Right ventricle myocardium (tissue), 1 donor: ENCODE data around the genes PBX2, PSMB8, HLA-DMA and SLC39A7.

DNA sequence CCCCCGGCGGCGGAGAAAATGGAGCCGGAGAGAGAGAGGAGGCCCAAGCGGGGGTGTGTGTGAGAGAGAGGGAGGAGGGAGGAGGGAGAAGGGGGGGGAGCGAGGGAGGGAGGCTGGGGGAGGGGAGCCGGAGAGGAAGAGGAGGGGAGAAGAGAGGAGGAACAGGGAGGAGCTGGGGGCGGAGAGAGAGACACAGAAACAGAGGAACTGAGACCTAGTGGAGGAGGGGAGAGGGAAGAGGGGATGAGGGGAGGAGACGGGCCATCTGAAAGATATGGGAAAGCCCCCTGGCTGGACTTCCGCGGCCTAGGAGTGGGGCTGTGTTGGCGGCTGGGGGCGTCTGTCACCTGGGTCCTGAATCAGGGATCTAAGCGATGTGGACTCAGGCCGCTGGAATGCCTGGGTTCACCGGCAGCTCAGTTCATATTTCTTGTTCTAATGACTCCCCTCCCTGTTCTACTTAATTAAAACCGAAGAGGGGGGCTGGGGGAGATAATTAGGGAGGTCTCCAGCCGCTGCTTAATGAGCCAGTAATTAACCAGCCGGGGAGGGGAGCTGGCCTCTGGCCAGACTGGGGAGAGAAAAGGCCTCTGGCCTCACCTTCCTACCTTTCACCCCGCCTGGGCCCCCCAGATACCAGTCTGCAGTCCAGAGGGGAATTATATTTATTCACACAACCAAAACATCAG is at the start of gene PBX2:
TSS of gene PBX2 (minus strand) at position 84 of the 689 bp plus-strand sequence.
- PRO-cap, 2 experiments: peak in 2 of 2 experiments; most common plus-strand start position 164 of the sequence (in 1); most common minus-strand start position 61 of the sequence (in 2)

DNA sequence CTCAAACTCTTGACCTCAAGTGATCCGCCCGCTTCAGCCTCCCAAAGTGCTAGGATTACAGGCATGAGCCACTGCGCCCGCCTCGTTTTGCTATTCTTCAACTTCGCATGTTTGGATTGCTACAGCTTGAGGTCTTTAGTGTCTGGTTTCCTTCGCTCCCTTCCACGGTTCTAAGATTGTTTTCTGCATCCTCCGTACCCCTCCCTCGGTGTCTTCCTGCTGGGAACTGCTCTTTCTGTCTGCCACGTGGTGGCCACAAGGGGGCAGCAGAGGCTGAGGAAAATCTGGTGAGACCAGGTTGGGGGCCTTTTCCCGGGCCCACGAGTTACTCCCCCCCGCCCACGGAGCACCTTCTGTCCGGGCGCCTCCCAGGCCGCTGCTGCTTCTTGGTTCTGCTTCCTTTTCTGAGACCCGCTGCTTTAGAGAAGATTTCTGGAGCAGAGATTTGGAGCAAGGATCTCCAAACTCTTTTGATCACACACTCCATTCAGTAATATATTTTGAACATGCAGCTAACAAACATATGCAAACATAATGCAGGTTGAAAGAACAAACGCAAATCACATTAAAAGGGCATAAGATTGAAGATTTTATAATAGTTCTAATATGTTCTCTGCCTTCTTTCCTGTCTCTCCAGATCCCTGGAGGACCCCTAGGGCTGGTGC is 21.1 kb upstream of the NOTCH4 start:
- PRO-cap, 2 experiments: peak in 2 of 2 experiments; most common plus-strand start position 349 of the sequence (in 2); most common minus-strand start position 172 of the sequence (in 1)

- PRO-cap, 2 experiments: no peak in any of the 2 experiments
Measured at GRCh38 chr6:32437056-32437892, 2.4 kb upstream of the HLA-DRA start.

- PRO-cap, 2 experiments: peak in 2 of 2 experiments; most common plus-strand start chr6:32460032 (in 1); most common minus-strand start chr6:32459970 (in 2)
Measured at GRCh38 chr6:32459822-32460127, 20.1 kb downstream of the HLA-DRA start.

GRCh38 chr6:32473398-32474127 is 33.9 kb downstream of the HLA-DRA start:
- PRO-cap, 2 experiments: no peak in any of the 2 experiments

GRCh38 chr6:32609331-32610605 is 20.1 kb upstream of the HLA-DRB1 start:
- PRO-cap, 2 experiments: no peak in any of the 2 experiments

DNA sequence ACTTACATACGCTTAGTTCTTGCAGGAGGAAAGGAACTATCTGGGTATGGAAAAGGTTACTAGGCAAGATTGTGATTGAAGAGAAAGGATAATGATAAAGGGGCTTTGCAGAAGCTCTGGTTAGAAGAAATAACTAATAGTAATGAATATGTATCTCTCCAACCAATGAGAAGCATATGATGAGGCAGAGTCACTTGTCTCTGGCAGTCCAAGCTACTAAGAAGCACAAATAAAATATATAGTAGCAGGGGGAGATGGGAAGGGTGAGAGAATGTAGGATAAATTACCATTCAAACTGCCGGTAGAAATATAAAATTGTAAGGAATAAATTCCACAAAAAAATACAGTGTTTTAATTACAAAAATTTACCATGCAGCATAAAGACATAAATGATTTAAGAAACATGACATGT is 23.8 kb upstream of the HLA-DQB1 start:
- PRO-cap, 2 experiments: no peak in any of the 2 experiments

DNA sequence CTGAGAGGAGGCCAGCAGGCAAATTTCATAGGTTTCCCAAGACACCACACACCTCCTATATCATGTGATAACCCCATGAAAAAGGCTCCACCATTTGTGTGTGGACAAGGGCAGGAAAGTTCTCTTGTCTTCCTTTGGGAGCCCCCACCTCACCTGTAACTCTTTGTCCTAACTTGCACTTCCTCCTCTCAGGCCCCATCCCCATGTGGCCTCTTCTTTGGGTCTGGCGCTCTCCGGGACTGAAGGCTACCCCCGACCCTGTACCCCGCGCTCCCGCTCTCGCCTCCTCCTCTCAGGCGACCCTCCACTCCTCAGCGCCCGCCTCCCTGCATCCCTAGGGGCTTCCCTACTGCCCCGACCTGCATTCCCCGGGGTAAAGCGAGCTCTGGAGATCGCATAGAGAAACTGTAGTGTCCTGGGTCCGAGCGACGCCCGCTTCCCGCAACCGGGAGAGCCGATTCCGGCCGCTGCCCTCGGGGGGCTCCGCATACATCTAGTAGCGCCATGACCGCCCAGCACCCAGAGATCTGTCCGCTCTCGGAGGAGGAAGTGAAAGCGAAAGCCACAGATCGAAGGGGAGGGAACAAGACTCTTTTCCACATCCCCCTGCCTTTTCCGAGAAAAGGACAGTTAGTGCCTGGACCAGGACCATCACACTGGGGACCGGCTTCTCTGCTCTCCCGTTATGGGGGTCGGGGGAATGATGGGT is at the start of gene PSMB8:
TSS of gene PSMB8 (minus strand) at position 557 of the 709 bp plus-strand sequence.
- PRO-cap, 2 experiments: peak in 2 of 2 experiments; most common plus-strand start position 629 of the sequence (in 2); most common minus-strand start position 529 of the sequence (in 1)

- PRO-cap, 2 experiments: no peak in any of the 2 experiments
Measured at GRCh38 chr6:32866844-32867272, 12.9 kb downstream of the PSMB9 start.

DNA sequence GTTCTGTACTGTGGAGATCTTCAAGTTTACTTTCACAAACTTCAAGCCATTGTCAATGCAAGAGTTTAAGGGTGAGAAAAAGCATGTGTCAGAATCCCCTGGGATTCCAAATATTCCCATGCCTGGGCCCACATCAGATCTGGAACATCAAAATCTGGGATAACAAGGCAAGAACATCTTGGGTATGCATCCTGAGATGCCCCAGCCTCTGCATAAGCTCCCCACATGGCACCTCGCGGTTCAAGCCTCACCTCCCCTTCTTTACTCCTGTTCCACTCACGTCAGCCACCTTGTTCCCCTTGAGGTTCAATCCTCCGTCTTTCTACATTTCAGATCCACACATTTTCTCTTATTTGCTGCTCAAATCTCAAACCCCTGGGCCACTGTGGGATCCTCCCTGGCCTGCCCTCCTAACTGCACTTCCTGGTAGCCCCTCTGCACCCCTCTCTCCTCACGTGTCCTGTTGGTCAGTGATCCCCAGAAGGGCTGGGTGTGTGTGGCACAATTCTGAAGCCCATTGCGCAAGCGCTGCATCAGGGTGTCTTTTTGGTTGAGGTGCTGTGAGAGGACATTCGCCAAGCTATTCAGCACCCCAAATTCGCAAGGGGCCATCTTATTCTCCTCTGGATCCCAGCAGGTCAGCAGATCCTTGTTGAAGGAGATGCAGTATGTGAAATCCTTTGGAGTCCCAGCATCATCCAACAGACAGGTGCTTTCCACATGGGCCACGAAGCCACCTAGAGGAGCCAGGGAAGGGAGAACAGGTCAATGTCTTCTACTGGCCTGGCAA is 2.4 kb downstream of the HLA-DMB start:
- PRO-cap, 2 experiments: no peak in any of the 2 experiments

GRCh38 chr6:32952463-32953499 is at the start of gene HLA-DMA:
TSS of gene HLA-DMA (minus strand) at chr6:32953097.
- PRO-cap, 2 experiments: peak in 2 of 2 experiments; most common minus-strand start chr6:32953096 (in 2)

GRCh38 chr6:32974445-32974886 is 6.1 kb downstream of the BRD2 start:
- PRO-cap, 2 experiments: no peak in any of the 2 experiments

DNA sequence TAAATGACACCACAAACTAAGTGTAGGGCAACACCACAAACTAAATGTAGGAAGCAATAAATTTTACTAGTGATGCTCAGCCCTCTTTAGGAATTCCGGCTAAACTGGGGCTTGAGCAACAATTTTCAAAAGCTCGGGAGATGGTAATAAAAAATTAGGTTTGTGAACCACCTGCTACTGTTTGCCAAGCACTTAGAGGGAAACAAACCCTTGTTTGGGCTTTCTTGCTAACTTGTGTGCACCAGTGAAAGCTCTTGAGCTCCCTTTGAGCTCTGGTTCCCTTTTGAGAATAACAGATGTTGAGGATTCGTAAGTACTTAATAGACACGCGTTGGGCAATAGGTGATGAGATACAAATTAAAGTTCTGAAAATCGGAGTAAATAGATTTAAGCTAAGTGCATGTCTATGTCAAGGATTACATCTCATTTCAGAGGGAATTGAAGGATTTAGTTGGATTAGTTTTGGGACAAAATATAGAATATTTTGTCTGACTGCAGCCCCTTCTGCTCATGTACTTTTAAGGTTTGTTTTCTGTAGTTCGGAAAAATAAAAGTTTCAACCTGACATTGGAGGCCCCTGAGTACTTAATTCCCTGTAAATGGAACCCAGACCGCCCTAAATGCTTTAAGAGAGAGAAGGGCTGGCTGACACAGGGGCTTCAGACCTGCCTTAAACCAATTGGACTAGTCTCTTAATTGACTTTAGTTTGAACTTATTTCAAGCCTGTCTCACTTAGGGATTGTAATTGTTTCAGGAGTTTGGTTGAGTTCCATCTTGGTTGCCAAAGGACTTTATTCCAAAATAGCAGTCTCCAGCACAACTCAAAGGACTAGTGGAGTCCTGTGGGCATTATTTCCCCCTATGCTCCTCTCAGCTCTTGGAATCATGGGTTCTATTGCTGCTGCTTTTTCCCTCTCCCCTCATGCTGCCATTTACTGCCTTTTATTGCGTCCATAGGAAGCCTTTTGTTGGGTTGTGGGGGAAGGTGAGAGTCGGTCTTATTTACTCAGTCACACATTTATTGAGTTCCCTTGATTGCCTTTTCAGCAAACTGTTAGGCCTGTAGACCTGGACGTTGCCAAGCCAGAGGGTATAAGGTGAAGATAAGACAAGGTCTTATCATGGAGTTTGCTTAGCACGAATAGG is 14.3 kb downstream of the BRD2 start:
- PRO-cap, 2 experiments: no peak in any of the 2 experiments

- PRO-cap, 2 experiments: peak in 2 of 2 experiments; most common minus-strand start chr6:33028697 (in 2)
Measured at GRCh38 chr6:33028351-33028835, 19.0 kb upstream of the HLA-DOA start.

DNA sequence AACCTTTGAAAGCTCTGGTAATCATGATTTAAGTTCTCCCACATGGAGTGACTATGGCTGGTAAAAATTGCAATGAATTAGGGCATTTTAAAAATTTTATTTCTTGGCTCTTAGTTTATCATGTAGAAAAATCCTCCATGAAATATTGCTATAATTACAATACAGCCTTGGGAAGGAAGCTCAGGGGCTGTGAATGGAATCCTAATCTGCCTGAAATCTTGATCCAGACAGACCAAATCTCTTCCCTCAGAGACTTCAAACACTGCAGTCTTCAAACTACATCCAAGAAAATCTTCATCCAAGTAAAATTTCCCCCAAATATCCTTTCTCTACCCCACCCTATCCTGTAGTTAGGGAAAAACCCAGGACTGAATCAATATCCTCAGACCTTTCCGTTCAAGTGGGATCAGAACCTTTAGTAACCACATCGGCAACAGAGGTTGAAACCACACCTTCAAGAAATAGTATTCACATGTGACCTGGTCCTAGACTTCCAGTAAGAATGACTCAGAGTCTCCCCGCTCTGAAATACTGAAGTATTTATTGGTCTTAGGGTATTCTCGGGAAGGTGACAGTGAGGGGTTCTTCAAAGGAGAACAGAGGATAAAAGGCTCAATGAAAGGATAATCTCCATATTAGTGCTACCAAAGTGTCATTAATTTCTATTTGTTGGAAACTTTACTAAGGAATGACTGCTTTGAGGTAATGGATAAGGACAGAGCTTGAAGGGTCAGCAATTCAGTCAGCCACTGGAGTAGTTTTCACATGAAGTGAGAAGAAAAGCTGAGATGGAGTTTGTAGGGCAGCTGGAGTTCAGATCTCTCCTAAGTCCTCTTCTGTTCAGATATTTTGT is 11.1 kb upstream of the HLA-DPB1 start:
- PRO-cap, 2 experiments: no peak in any of the 2 experiments

- PRO-cap, 2 experiments: no peak in any of the 2 experiments
Measured at GRCh38 chr6:33072398-33073232, 3.2 kb upstream of the HLA-DPB1 start.

GRCh38 chr6:33076321-33076905 is 623 bp downstream of the HLA-DPB1 start:
- PRO-cap, 2 experiments: no peak in any of the 2 experiments

DNA sequence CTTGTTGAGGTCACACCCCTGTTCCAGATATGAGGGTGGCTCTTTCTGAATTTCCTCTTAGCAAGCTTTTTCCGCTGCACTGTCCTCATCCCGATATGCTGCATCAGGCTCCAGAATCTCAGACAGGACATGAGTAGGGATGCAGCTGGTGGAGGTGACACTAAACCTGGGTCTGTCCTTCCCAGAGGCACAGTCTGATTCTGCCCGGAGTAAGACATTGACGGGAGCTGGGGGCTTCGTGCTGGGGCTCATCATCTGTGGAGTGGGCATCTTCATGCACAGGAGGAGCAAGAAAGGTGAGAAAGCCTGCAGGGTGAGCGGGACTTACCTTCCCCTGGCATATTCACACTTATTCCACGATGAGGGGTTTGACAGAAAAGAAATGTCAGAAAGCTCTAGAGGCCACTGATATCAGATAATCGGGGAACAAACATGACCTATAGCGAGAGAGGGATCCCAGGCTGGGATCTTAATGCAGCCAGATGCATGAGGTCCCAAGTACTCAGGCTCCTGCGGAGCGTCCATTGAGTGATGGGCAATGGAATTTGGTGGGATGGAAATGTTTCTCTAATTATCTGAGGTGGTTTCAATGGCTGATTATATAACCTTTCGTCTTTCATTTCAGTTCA is 9.9 kb downstream of the HLA-DPB1 start:
- PRO-cap, 2 experiments: no peak in any of the 2 experiments

DNA sequence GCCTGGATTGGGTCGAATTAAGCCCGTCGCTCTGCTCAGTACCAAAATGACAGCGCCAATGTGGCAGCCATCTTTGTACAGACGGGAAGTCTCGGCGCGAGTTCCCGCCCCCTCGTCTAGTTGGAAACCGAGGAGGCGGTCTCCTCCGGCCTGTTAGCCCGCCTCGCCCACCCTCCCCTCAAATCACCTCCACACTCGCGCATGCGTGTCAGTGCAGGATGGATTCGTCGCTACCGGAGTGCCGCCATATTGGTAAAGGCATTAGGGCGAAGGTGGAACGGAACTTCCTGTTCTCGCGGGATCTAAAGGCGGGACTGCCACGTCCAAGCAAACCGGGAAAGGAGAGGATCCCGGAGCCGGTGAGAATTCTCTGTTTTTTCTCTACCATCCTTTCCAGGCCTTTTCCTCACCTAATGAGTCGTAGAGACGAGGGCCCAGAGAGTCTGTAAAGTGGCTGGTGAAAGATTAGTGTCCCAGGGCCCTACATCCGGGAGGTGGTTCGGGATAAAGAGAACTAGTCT is at the start of gene SLC39A7:
TSS of gene SLC39A7 (plus strand) at position 288 of the 521 bp plus-strand sequence.
- PRO-cap, 2 experiments: peak in 2 of 2 experiments; most common plus-strand start position 320 of the sequence (in 2); most common minus-strand start position 77 of the sequence (in 1)

- PRO-cap, 2 experiments: no peak in any of the 2 experiments
Measured at GRCh38 chr6:33205159-33205886, 868 bp downstream of the HSD17B8 start.